CMK (cell line): ENCODE data around the genes RXFP2 and N4BP2L2.

DNA sequence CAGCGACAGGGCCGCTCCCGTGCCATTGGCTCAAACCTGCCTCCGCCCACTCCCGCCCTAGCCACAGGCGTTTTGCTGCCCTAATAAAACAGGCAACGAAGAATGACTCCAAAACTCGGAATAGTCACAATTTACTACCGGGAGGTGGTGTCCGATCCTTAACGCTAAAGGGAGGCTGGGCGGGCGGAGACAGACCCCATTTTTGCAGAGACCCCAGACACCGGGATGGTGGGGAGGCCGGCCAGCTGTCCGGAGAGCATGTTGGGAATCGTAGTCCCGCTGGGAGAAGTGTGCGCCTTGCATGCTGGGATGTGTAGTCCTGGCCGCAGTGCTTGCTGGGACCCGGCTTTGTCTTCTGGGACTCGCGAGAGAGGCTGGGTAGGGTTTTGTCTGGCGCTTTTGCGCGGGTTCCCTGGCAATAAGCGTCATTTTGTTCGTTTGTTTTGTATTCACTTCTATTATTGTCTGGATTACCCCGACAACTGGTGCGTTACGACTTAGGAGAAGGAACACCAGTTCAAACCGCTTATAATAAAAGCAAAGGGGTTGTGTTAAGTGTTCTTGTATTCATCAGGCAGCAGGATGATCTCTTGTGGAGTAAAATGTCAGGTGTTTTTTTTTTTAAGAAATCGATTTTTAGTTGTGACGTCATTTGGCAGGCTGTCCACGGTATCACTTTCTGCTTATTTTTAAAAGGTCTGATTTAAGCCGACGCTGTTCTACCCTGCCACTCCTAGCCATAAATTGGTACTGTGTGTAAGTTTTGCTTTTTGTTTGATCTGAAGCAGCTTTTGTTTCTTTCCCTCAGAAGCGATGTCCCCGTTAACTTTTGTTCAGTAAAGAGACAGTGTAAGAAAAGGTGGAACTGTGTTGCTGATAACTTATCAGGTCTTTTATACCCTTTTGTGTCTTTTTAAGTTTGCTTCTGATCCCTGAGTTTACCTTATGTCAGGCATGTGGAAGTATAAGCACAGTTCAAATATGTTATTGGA, 689 bp upstream of the HSPH1 start:
- RRBS: 1% methylated on average over 9 of the region's 39 CpGs

GRCh38 chr13:31221029-31221389, 21.2 kb downstream of the B3GLCT start:
- RRBS: no CpG with 5 or more reads among the region's 2 CpGs

- RRBS: no CpG with 5 or more reads among the region's 3 CpGs
Observed at GRCh38 chr13:31739401-31739853, at the start of gene RXFP2. TSS of gene RXFP2 (plus strand) at chr13:31739526.

GRCh38 chr13:31859231-31859916, 120.0 kb downstream of the RXFP2 start:
- RRBS: no CpG with 5 or more reads among the region's 8 CpGs

GRCh38 chr13:31898284-31898938, 133.2 kb upstream of the FRY start:
- RRBS: no CpG with 5 or more reads among the region's 10 CpGs

GRCh38 chr13:31945500-31946386, 85.8 kb upstream of the FRY start:
- RRBS: no CpG with 5 or more reads among the region's 14 CpGs

DNA sequence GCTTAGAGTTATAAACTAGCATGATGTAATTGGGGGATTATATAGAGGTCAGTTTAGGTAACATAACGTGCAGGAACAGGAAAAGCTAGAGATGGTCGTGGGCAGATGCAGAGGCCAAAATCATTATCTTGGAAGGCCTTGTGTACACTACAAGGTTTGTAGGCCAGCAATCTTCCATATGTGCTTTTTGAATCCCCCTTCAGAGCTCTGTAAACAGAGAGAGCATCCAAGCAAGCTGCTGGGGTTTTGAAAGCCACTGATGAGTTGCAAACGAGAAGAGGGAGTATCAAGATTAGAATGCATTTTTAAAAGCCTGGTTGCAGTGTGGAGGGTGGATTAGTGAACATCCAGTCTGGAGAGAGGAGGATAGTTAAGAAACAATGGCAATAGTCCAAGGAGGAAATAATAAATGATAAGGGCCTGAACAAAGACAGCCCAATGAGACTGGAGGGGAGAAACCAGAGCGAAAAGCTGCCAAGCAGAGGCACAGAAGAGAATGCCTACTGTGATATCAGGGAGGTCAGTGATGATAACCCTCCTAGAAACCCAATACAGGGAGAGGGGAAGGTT, 109.6 kb downstream of the ZAR1L start:
- RRBS: no CpG with 5 or more reads among the region's 4 CpGs

DNA sequence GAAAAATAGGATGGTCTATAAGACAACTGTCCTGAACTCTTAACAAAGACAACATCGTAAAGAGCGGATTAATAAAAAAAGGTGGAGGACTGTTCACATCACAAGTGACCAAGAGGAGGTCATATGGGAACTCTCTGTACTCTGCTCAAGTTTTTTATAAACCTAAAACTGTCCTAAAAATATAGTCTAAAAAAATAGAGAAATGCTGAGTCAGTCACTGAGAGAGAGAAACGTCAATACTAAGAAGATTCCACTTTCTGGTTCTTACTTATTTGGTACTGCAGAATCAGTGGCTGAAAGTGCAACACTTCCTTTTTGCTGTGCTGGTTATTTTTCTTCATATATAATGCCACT, 44.1 kb upstream of the N4BP2L1 start:
- RRBS: no CpG with 5 or more reads among the region's 3 CpGs

- RRBS: under 1% methylated on average over 6 of the region's 37 CpGs
Observed at GRCh38 chr13:32538096-32538865, at the start of gene N4BP2L2. TSS of gene N4BP2L2 (minus strand) at chr13:32538795.

DNA sequence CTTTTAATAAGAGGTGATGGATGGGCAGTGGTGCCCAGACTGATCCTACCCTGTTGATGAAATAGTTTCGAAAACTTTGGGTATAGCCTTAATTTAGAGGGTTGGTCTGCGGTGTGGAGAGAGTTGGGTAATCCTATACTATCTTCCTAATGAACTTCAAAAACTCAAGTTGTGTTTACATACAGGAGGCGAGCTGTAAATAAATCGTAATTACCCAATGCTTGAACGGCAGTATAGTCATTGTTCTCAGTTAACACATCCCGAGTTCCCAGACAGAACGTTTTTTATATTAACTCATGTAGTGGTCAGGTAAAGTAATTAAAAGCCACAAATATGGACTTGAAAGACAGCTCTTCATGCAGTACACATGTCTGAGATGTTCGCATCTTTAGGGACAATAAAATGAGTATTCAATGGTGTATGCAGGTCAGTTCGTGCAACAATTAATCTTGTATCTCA, 1.5 kb downstream of the PDS5B start:
- RRBS: no CpG with 5 or more reads among the region's 9 CpGs

- RRBS: no CpG with 5 or more reads among the region's 1 CpG
Observed at GRCh38 chr13:32672220-32672783, 86.0 kb downstream of the PDS5B start.

- RRBS: no CpG with 5 or more reads among the region's 10 CpGs
Observed at GRCh38 chr13:33182750-33183321, 102.7 kb downstream of the STARD13 start.

GRCh38 chr13:33232860-33233314, 52.7 kb downstream of the STARD13 start:
- RRBS: no CpG with 5 or more reads among the region's 2 CpGs

DNA sequence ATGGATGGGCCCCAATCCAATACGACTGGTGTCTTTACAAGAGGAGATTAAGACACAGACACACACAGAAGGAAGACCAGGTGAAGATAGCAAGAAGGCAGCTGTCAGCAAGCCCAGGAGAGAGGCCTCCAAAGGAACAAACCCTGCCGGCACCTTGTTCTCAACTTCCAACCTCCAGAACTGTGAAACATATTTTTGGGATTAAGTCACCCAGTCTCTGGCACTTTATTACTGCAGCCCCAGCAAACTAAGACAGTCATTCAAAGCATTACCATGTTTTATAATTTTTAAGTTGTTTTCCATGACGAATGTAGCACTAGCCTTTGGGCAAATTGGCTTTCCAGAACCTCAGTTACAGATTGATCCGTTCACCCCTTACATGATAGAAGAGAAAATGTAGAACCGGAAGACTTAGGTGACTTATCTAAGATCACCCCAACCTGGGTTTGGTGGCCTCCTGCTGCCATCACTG, 11.2 kb downstream of the STARD13 start:
- RRBS: no CpG with 5 or more reads among the region's 5 CpGs

DNA sequence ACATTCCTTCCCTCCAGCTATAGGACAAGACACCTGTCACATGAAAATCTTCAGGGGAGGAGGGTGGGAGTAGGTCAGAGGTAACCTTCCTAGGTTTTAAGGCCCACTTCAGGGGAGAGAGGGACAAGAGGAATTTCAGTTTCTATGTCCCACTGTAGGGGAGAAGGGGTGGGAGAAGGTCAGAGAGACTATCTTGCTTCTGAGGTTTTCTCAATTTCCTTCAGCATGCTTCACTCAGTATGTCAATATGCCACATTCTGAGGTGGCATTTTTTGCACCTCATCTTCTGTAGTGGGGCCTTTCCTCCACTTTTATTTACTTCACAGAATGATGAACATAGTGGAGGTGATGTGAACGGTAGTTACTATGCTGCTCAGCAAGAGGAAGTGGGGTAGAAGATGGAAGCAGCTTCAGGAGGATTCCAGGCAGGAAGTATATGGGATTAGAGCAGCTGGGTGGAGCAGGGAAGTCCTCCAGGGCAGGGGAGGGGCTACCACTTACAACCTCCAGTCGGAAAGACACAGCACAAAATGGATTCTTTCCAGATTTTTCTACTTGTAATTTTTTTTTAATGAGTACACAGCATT, 73.0 kb upstream of the RFC3 start:
- RRBS: no CpG with 5 or more reads among the region's 2 CpGs

GRCh38 chr13:35159063-35159977, 217.2 kb downstream of the NBEA start:
- RRBS: no CpG with 5 or more reads among the region's 9 CpGs

DNA sequence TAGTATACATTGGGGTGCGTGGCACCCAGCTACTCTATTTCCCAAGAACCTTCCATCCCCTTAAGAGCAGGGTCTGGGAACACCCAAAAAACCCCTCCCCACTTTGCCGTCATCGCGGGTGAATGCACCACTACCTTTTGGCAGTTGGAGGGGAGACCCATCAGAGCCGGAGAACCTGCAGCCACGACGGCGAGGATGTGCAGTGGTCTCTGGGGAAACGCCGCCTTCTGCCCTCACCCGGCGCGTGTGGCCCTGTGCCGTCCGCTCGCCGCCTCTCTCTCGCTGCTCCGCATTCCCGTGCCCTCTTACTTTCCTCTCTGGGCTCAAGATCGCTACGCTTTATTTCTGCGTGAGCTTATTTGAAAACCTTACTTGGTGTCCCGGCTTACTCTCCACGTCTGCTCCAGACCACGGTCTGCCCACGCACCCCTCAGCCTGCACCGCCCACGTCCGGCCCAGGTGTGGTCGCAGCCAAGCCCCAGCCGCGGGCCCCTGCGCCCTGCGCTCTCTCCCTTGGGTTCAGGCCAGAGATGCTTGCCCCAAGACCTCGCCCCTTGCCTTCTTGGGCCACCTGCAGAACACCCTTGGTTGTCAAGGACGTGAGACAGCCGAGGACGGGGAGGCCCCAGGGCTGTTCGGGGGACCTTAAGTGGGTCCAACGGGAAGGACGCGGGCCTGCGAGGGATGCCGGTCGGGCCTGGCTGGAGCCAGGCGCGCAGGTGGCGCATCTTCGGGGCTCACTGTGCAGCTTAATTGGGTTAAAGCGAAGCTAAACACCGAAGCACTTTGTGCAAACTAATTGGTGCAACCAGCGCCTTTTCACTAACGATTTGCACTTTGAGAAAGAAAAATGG, 2.0 kb upstream of the MAB21L1 start:
- RRBS: 97% methylated on average over 10 of the region's 54 CpGs

DNA sequence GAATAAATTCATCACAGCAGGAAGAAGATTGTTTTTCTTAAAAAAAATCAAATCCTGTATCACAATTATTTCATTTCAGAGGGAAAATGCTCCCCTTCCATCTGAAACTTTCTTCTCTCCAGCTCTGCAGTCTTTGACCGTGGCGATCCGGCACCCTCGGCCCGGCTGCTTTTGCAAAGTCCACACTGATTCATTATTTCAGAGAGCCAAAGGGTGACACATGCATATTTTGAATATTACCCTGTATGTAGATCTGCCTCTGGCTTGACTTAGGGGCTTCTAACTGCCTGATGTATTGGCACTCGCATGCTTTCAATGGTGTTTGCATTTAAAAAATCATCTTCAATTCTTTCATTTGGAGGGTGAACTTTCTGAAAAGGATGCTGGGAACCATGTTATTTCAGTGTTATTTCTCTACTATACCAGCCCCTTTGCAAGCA, 222.7 kb upstream of the MAB21L1 start:
- RRBS: no CpG with 5 or more reads among the region's 6 CpGs